Trachea (tissue), 1 donor: ENCODE measurements around a stretch of chr10.

GRCh38 chr10:29426398-29427033 lies 137.6 kb downstream of the LYZL1 start:
- PRO-cap: no peak

- PRO-cap: no peak
These were observed 155.1 kb downstream of the SVIL start for GRCh38 chr10:29479351-29480439.

- PRO-cap: no peak
These were observed 152.0 kb downstream of the SVIL start for GRCh38 chr10:29482766-29483109.

DNA sequence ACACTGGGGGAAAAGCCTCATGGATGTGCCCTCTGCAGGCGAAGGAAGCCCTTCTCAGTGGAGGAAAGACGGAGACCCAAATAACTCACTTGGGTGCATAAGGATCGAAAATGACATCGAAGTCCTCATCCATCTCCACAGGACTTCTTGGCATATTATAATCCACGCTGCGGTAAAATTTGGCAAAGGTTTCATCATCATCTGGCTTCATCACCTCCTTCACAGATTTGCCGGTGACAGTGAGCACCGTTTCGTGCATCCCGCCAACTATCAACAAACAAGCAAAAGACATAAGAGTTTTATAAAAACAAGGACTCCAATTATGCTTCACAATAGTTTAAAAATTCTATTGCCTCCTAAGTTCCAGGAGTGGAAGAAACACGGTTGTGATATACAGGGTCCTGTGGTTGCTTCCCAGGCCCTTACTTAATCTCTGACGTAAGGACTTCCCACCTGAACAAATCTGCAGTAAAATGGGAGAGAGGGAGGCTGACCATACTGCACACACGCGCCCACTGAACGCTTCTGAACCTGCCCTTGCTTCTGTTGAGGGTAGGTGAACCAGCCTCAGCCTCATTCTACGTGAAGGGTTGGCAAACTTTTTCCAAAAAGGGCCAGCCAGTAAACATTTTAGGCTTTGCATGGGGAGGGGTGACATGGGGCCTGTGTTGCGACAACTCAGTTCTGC lies 141.5 kb downstream of the SVIL start:
- PRO-cap: no peak

DNA sequence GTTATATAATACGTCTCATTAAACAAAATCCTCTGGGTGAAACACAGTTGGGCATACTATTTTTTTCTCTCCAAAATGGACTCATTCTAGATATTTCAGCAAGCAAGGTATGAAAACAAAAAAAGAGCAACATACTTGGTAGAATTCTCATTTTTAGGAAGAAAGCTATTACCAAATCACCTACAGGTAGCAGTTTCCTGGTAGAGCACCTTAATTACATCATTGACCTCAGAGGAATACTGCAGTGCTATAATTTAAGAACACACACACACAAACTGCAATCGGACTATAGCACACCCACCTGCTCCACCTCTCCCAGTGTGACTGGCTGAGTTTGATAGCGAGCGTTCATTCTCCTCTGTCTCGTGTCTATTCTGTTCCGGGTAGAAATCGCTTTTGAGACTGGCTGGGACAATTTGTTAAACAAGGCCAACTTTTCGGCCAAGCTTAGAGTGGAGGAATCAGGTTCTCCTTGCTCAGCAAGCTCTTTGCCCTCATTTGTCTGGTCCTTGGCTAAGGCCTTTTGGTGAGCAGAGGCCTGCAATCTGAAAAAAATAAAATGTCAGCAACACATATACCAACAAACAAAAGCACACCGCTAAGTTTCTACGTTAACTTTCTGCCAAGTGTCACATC lies 110.5 kb downstream of the SVIL start:
- PRO-cap: no peak

- PRO-cap: unidirectional peak, minus-strand start at chr10:29648269
These were observed 13.3 kb upstream of the SVIL start for GRCh38 chr10:29647930-29648637.

- PRO-cap: bidirectional peak, plus-strand start at chr10:29692070, minus-strand start at chr10:29691956
These were observed 56.9 kb upstream of the SVIL start for GRCh38 chr10:29691691-29692146.

DNA sequence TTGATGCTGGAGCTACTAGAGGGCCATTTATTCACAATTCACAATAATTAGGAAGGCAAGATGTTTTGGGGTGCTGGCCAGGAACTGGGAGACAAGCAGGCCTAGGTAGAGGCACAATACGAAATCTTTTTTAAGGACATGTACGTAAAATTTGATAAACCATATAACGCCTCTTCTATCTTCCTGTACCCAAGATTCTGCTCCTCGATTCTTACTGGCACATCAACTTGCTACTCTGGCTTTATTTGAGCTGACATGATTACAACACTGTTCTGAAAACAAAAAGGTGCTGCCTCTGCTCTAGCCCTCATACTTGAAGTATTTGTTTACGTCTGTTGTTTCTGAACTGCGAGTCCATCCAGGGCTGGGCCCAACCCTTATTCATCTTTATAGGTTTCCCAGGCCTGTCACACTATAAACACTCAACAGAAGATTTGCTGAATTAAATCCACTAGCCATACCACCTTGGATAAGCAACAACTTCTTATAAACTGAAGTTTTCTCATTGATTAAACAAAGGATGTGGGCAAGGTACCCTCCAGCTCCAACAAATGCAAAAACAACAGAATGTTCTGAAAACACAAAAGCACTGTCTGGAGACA lies 96.2 kb upstream of the SVIL start:
- PRO-cap: no peak

- PRO-cap: no peak
These were observed 205.3 kb upstream of the SVIL start for GRCh38 chr10:29839631-29840939.

DNA sequence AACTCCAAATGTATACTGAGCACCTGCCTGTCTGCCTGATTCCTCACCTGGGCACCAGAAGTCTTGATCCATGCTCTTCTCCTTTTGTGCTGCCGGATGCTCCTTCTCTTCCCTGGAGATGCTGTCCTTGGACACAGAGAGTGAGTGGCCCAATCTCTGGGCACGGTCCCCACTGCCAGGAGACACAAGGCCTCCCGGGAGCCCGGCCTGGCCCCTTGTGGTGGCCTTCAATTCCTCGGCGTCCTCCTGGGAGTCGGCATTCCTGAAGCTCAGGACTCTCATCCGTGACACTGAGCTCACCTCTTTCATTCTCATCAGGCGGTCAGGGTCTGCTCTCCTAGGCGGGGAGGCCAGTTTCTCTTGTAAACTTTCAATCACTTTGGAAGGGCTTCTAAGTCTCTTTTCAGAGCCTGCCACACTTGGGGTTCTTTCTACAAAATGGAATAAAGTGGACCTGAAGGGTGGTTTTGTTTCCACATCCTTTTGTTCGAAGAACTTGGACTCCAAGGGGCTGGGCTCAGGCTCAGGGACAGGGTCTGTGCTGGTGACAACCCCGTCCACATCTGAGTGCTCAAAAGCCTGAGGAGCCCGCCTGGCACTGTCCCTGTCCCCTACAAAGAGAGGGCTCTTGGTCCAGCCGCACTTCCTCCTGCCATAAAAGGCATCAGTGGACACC lies 33.2 kb downstream of the JCAD start:
- PRO-cap: no peak

DNA sequence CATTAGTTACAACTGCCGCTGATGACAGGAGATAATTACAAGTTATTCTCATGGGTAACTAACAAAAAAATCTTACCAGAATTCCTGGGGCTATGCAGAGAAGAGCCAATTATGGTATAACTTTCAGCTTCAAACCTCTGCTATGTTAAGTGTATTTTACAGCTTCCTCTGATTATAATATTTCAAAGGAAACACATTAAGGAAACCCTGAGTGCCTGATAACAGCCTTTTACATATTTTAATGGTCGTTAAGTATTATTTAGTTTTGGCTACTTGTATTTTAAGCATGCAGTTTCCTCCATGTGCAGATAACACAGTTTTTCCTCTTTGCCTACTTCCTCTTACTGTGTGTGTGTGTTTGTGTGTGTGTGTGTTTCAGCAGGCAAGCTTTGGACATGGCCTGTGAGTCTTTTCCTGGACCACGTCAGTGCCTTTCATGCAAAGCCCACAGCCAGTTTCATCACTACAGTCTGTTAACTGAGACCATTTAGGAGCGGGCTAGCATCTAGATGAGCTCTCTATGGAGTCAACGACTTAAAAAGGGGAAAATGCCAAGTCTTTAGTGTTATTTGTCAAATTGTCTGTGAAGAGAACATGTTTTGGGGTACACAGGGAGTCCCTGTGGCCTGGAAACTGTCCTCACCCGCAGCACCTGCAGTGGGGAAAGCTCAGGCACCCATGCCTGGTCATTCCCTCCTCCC lies 17.6 kb downstream of the JCAD start:
- PRO-cap: no peak

DNA sequence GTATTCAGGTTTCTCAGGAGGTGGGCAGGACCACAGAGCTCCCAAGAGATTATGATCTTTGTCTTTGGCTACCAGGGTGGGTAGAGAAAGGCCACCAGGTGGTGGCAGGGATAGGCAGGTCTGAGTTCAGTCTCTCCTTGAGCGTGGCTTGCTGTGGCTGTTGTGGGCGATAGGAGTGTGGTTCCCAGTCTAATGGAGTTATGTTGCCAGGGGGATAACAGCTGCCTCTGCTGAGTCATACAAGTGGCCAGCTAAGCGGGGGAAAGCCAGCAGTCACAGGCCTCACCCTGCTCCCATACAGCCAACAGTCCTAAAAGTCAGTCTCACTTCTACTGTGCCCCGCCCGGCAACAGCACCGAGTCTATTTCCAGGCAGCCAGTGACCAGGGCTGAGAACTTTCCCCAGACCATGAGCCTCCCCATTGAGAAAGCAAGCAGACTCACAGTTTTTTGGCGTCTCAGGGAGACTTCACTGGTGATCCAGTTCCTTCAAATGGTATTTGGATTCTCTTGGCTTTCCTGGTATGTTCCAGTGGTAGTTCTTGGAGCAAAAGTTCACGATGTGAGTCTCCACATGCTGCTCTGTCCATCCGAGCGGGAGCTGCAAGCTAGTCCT lies 92.7 kb upstream of the JCAD start:
- PRO-cap: no peak

- PRO-cap: no peak
These were observed 129.2 kb downstream of the MTPAP start for GRCh38 chr10:30219872-30220372.

DNA sequence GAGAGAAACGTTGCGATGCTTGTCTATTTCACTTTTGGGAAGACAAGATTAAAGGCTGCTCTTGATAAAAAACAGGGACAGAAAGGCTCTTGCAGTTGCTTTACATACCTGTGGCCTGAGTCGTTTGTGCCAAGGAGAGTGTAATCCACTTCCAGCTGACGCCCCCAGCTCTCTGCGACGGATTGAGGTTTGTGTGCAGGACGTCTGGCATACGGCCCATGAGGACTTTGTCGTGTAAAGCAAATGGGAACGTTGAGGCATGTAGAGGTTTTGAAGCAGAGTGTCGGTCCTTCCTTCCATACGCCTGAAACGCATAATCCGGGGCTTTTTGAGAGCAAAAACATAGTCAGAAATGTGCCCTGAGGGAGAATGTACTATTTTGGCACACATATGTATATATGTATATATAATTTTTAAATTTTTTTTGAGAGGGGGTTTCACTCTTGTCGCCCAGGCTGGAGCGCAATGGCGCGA lies 1.2 kb downstream of the MAP3K8 start:
- PRO-cap: no peak

- PRO-cap: no peak
These were observed 23.2 kb downstream of the LYZL2 start for GRCh38 chr10:30606374-30606809.

- PRO-cap: no peak
These were observed 17.7 kb downstream of the LYZL2 start for GRCh38 chr10:30611824-30612374.

DNA sequence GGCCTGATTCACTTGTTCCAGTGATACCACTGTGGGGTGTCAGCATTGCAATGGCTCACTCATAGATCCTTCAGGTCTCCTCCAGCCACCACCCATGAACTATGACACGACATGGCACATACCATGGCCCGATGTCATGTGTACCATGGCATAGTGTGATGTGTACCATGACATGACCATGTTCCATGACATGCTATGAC lies 22.5 kb upstream of the LYZL2 start:
- PRO-cap: no peak

GRCh38 chr10:30783813-30784359 lies 154.3 kb upstream of the LYZL2 start:
- PRO-cap: unidirectional peak, plus-strand start at chr10:30784150

- PRO-cap: no peak
These were observed 188.5 kb upstream of the LYZL2 start for GRCh38 chr10:30817908-30818668.

DNA sequence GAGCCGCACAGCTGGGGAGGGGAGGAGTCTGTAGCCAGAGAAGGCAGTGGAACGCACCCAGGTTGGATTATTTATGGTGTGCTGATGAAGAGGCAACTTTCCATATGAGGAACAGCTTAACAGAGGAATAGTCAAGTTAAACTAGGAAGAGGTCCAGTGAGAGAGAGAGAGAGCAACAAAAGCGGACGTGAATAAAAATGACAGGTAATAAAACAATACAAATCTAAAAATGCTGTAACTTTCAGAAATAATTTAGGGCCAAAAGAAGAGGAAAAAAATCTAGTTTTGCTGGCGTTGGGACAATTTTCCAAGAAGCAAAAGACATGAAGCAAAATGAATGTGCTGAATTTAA lies 190.9 kb downstream of the ZNF438 start:
- PRO-cap: no peak